IMR-90 (cell line): ENCODE results near the genes PIP5K1C and ATCAY.

DNA sequence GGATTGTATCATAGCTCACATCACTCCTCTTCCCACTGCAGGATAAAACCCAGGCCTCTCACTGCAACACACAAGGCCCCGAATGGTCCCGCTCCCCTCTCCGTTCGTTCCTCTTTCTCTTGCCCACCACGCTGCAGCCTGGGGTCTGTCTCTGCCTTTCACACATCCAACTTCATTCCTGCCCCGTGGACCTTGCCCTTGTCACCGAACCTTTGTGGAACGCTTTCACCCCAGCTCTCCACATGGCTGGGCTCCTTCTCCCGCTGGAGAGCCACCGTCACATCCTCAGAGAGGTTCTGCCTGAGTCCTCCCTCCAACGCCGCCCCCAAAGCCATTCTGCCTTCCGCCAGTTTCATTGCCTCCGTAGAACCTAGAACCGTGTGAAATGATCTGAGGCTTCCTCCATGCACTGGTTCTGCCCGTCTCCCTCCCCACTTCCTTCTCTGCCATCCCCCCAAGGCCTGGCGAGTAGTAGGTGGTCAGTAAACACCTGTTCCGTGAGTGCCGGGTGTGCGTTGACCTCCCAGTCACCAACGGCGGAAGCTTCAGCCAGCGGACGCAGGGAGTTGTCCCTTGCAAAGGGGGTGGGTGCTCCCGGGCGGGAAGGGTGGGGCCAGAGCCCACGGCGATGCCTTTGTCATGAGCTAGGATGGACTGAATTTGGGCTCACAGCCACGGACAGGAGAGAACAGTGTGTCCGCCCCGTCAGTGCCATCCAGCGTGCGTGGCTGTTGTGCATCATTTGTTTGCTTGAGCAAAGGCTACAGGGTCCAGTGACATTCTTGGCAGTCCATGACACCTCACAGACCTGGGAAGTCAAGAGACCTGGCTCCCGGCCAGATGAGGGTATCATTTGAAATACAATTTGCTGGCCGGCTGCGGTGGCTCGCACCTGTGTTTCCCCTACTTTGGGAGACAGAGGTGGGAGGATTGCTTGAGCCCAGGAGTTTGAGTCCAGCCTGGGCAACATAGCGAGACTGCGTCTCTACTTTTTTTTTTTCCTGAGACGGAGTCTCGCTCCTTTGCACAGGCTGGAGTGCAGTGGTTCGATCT is 43.0 kb downstream of the NFIC start:
- RRBS, result 69% methylated on average over 5 of the region's 42 CpGs
CAGE:
- cytosol, long polyA plus RNA, result no peak
- long polyA plus RNA, result no peak
- nucleus, long polyA plus RNA, result no peak

- RRBS, result 66% methylated on average over 3 of the region's 28 CpGs
CAGE:
- cytosol, long polyA plus RNA, result no peak
- long polyA plus RNA, result no peak
- nucleus, long polyA plus RNA, result no peak
These were observed 45.3 kb downstream of the NFIC start for GRCh38 chr19:3411343-3412360.

DNA sequence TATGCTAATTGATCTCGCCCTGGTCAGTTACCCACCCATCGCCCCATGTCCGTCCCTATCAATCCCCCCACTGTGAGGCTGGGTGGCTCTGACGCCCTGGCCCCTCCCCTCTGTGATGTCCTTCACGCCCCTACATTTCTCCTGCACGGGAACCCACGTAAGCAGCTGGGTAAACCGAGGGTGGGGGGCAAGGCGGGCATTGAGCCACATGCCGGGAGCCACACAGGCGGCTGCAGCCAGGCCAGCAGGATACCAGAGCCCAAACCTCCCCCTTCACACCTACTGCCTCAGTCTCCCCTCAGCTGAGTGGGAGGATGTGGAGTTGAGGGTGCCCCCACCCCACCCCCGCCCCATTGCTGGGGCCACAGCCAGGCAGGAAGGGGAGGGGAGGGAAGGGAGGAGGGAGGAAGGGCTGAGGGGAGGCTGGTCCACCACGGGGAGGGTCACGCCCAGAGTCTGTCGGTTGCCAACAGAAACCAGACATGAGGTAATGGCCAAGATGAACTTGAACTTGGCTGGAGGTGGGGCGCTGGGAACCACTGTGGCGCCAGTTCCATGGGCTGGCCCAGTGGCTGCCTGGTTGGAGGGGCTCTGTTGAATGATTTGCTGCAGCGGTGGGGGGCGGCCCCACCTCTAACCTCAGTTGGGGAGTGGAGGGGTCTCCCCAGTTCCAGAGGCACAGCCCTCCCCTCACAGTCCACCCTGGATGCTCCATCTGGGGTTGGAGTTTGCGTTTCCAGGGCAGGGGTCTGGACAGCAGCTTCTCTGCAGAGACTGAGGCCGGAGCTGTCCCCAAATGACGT is 20.8 kb downstream of the SMIM24 start:
- RRBS, result no CpG with 5 or more reads among the region's 22 CpGs
CAGE:
- cytosol, long polyA plus RNA, result no peak
- long polyA plus RNA, result no peak
- nucleus, long polyA plus RNA, result no peak

DNA sequence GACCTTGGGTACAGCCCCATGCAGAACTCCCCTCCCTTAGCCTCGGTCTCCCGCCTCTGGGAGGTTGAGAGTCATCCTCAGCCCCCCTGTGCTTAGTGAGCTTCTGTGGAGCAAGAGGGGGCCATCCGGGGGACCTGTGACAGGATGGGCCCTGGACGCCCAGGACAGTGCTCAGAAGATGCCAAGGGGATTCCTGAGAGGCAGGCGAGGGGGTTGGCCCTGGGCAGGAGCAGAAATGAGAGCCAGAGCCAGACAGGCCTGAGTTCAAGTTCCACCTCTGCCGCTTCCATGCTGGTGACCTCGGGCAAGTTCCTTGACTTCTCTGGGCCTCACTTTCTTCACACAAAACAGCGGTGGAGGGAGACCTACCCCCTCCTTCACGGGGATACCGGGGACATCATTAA is 20.2 kb downstream of the SMIM24 start:
- RRBS, result no CpG with 5 or more reads among the region's 10 CpGs
CAGE:
- cytosol, long polyA plus RNA, result no peak
- long polyA plus RNA, result no peak
- nucleus, long polyA plus RNA, result no peak

DNA sequence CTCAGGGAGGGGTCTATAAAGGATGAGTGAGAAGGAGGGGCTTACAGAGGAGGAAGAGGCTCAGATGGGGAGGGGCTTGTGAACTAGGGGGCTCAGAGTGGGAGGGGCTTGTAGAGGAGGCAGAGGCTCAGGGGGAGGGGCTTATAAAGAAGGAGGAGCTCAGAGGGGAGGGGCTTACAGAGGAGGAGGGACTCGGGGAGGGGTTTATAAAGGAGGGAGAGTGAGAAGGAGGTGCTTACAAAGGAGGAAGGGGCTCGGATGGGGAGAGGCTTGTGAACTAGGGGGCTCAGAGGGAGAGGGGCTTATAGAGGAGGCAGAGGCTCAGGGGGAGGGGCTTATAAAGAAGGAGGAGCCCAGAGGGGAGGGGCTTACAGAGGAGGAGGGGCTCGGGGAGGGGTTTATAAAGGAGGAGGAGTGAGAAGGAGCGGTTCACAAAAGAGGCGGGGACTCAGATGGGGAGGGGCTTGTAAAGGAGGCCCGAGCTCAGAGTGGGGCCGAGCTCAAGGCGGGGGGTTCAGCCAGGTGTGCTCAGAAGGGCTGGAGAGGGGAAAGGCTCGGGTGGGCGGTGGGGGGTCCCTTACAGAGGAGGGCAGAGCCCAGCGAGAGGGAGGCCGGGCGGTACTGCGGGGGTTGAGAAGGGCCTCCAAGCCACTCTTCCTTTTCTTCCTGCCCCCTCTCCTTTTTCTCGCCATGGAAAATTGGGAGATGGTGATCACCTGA is 535 bp downstream of the SMIM24 start:
- RRBS, result no CpG with 5 or more reads among the region's 15 CpGs
CAGE:
- cytosol, long polyA plus RNA, result no peak
- long polyA plus RNA, result no peak
- nucleus, long polyA plus RNA, result no peak

DNA sequence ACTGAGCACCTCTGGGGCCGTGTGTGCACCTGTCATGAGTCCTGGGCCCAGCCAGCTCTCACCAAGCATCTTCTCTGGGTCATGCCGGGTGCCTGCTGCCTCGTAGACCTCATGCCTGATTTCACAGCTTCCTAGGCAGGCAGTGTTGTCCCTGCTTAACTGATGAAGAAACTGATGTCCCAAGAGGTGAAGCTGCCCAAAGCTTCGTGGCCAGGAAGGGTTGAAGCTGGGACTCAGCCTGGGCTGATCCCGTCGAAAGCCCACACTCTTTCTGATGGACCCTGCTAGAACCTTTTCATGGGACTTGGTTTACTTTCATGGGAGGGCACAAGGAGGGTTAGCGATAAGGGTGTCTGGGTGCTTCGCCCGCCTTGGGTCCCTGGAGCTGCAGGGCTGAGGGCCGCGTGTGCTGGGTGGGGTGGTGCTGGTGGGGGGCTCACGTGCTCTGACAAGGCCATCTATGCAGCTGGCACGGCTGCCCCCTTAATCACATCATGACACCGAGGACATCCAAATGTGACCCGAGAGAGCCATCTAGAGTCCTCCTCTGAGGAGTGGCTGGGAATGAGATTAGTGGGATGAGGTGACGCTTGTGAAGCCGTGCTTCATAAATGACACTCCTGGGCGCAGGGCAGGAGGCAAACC is 6.3 kb downstream of the FZR1 start:
- RRBS, result 95% methylated on average over 1 of the region's 18 CpGs
CAGE:
- cytosol, long polyA plus RNA, result no peak
- long polyA plus RNA, result no peak
- nucleus, long polyA plus RNA, result no peak

DNA sequence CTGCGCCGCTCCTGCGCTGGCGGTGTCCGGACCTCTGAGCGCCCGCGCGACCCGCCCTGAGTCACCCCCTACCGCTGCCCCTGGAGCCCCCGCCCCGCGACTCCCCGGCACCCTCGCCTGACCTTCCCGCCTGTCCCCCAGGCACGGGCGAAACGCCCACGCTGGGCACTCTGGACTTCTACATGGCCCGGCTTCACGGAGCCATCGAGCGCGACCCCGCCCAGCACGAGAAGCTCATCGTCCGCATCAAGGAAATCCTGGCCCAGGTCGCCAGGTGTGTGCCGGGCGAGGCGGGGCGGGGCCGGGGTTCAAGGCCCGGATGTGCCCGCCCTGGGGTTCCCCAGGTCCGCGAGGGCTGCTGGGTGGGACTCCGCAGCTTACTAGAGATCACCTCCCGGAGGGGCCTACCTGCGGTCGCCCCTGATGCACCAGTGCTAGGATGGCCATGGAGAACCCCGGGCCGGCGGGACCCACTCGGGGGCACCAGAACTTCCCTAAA is 5.1 kb downstream of the HMG20B start:
- RRBS, result 85% methylated on average over 38 of the region's 48 CpGs
CAGE:
- cytosol, long polyA plus RNA, result no peak
- long polyA plus RNA, result no peak
- nucleus, long polyA plus RNA, result no peak

DNA sequence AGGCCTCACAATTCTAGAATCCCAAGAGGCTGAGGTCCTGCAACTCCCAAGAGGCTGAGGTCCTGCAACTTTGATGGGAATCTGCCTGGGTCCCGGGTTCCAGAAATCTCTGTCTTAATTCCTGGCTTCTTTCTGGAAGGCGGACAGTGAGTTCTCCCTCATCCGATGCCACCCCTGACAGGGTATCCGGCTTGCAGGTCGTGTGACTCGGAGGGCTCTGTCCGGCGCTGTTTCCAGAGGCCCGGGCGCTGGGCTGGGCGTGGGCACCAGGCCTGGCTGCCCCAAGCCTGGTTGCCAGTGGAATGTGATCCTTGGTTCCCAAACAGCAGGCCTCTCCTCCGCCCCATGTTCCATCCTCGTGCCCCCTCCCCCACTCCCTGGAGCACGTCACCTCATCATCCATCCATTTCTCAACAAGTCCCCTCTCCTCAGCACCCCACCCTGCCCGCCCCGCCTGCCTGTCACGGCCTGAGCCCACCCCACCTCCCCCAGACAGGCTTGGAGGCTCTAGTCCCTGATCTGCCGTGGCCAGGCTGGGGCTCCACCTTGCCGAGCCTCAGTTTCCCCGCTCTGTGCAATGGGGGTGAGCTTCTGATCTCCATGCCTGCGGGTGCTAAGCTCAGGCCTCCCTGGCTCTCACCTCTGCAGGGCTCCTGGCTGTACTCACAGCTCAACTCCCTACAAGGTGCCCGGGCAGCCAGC is 2.4 kb downstream of the TBXA2R start:
- RRBS, result 86% methylated on average over 6 of the region's 22 CpGs
CAGE:
- cytosol, long polyA plus RNA, result no peak
- long polyA plus RNA, result no peak
- nucleus, long polyA plus RNA, result no peak

DNA sequence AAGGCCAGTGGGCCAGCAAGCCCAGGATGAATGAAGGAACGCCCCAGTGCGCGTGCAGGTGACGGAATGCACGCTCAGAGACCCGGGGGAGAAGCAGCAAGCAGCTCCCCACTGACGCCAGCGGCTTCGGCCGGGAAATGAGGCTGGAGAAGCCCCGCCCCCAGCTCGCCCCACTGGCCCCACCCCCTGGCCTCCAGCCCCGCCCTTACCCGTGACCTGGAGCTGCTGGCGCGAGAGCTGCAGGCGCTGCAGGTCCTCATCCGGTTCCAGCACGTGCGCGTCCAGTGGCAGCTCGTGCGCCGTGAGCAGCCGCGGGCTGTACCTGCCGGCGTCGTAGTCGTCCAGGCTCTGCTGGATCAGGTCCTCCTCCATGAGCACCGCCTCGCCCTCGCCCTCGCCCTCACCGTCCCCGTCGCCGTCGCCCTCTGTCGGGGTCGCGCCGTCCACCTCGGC is 6.2 kb upstream of the TBXA2R start:
- RRBS, result 80% methylated on average over 15 of the region's 44 CpGs
CAGE:
- cytosol, long polyA plus RNA, result no peak
- long polyA plus RNA, result no peak
- nucleus, long polyA plus RNA, result no peak

- RRBS, result 61% methylated on average over 10 of the region's 35 CpGs
CAGE:
- cytosol, long polyA plus RNA, result no peak
- long polyA plus RNA, result no peak
- nucleus, long polyA plus RNA, result no peak
These were observed 11.8 kb downstream of the PIP5K1C start for GRCh38 chr19:3688267-3689150.

DNA sequence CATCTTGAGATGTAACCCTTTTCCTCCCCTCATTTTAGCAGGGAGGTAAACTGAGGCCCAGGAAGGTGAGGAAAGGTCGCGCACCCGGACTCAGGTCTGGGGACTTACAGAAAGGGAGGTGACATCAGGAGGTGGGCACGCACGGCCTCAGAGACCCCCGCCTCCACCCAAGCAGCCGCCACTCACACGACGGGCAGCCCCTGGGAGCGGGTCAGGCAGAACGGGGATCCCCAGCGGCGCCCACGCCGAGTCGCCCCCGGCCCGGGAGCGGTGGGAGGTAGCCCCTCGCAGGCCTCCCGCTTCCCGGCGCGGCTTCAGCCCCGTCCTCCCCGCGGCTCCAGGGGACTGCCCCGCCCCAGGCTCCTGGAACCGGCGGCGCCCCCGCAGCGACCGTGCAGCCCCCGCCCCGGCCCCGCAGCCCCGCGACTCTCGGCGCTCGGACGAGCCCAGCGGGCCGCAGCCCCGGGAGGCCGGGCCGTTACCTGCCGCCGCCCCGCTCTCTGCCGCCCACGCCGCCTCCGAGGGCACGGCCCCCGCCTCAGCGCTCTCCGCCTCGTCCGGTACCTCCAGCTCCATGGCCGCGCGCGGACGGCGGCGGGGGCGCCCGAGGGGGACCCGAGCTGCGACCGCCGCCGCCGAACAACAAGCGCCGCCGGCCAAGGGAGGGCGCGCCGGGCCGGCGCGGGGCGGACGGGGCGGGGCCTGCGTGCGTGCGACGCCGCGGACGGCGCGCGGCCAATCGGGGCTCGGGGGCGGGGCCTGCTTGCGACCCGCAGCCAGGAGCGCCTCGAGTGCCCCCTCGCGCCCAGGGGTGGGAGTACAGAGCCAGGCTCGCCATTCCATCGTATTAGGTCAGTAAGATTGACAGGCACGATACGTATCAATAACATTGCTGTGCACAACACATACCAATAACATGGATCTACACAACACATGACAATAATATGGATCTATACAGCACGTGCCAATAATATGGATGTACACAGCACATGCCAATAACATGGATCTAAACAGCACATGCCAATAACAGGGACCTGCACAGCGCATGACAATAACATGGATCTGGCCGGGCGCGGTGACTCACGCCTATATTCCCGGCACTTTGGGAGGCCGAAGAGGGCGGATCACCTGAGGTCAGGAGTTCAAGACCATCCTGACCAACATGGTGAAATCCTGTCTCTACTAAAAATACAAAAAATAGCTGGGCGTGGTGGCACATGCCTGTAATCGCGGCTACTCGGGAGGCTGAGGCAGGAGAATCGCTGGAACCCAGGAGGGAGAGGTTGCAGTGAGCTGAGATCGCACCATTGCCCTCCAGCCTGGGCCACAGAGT is at the start of gene PIP5K1C:
PIP5K1C (minus strand) TSS at position 654 of the 1,333 bp plus-strand sequence.
- RRBS, result 2% methylated on average over 58 of the region's 126 CpGs
CAGE:
- cytosol, long polyA plus RNA, result no peak
- long polyA plus RNA, result no peak
- nucleus, long polyA plus RNA, result no peak

DNA sequence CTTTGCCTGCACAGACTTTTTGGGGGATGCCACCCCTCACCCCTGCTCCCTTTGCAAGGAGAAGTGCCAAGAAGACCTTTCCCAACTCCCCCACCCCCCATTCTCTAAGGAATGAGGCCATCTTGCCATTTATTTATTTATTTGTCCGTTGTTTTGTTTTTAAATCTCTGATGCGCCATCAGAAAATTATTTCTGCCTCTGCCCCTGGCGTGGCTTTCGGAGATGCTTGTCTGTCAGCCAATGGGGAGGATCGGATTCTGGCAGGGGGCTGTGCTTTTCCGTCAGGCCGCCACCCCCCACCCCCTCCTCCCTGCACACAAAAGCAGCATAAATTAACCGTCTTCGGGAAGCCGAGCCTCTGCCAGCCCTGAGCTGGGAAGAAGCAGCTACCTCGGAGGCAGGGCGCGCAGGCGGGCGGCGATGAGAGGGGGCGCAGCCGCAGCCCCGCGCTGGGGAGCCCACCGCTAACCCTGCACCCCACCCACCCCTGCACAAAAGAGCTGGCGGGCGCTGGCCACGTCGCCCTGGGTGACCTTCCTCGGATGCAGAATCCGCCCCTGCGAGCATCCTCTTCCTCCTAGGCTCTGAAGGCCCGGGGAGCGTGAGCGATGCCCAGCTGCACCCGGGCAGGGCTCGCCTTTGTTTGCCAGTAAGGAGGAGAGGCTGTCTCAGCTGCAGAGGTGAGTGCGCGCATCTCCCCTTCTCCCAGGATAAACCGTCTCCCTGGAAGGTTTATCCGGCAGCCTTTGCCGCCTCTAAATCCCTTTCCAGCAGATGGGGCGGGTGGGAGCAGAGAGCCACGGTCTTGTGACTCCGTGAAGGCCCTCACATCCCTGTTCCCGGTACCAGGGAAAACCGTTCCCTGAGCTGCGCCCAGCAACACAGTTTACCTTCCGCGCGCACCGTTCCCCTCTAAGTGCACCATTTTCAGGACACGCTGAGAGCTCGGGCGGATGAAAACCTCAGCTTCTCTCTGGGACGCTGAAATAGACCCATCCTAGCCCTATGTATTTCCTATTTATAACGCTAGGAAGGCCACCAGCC is at the start of gene ATCAY:
ATCAY (plus strand) TSS at position 357 of the 1,044 bp plus-strand sequence.
- RRBS, result 2% methylated on average over 5 of the region's 53 CpGs
CAGE:
- cytosol, long polyA plus RNA, result no peak
- long polyA plus RNA, result no peak
- nucleus, long polyA plus RNA, result no peak

- RRBS, result 97% methylated on average over 6 of the region's 34 CpGs
CAGE:
- cytosol, long polyA plus RNA, result start-site peak on the plus strand at chr19:3980853-3980972, 433 and 723 reads in 2 replicates
- long polyA plus RNA, result start-site peak on the plus strand at chr19:3980878-3980970, 306 and 418 reads in 2 replicates
- nucleus, long polyA plus RNA, result start-site peak on the plus strand at chr19:3980882-3980962, 99 and 76 reads in 2 replicates
These were observed 4.7 kb downstream of the EEF2 start for GRCh38 chr19:3980238-3981252.

DNA sequence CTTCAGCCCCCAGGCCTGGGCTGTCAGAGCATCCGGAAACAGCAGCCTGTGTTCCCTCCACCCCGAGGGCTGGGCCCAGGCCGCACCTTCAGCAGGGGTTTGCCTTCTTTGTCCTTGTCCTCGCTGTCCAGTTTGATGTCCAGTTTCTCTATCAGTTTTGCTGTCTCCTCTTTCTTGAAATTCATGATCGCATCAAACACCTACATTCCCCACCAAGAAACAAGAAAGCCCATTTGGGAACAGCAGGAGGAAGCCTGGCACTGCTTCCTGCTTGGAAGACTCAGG is 4.1 kb downstream of the EEF2 start:
- RRBS, result no CpG with 5 or more reads among the region's 5 CpGs
CAGE:
- cytosol, long polyA plus RNA, result no peak
- long polyA plus RNA, result no peak
- nucleus, long polyA plus RNA, result no peak

DNA sequence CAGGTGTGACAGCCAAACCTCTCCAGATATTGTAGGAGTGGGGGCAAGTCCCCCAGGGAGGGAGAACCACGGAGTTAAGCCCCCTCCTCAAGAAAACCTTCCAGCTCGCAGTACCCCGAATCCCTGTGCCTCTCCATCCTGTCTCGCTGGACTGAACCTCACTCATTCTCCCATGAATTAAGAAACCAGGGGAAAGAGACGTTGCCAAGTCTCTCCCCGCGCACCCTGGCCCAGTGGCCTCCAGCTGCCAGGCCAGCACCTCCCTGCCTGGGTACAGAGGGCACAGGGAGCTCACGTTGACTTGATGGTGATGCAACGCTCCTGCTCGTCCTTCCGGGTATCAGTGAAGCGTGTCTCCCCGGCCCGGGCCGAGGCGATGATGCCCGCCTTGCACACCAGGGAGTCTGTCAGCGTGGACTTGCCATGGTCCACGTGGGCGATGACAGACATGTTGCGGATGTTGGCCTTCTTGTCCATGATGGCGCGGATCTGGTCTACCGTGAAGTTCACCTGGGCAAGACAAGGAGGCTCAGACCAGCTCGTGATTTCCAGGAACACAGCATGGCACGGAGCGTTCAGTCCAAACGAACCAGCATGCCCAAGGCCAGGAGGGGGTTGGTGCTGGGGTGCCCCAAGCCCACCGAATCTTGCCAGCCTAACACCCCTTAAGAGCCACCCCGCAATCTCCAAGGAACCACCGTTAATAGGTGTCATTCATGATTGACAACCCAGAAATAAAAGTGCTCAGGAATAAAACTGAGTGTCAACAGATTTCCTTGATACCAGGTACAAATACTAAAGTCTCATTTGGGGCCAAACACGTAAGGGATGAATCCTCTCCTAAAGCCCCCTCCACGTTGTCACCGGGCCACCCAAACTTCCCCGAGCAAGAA is 1.2 kb downstream of the EEF2 start:
- RRBS, result 3% methylated on average over 2 of the region's 35 CpGs
CAGE:
- cytosol, long polyA plus RNA, result no peak
- long polyA plus RNA, result no peak
- nucleus, long polyA plus RNA, result no peak

DNA sequence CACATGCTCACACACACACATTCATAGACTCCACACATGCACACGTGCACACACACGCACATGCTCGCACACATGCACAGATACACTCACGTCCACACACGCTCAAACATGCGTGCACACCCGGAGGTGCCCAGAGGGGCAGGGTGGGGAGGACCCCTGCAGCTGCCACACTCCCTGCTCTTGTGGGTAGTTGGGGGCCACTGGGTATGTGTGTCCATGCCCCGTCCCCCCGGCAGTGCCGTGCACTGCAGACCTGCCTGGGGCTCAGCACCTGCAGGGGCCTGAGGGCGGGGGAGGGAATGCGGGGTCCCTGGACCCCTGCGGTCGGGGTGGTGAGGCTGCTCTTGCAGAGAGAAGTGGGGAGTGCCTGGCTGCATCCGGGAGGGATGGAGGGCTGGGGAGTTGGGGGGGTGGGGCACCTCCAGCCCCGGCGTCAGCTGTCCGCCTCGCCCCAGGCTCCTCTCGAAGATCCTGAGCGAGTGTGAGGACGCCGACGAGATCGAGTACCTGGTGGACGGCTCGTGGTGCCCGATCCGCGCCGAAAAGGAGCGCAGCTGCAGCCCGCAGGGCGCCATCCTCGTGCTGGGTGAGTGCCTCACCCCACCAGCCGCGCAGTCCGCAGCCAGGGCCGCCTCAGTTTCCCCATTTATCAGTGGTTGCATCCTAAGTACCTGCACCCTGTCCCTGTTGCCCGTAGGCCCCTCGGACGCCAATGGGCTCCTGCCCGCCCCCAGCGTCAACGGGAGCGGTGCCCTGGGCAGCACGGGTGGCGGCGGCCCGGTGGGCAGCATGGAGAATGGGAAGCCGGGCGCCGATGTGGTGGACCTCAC is 29.6 kb downstream of the ZBTB7A start:
- RRBS, result 95% methylated on average over 6 of the region's 53 CpGs
CAGE:
- cytosol, long polyA plus RNA, result no peak
- long polyA plus RNA, result no peak
- nucleus, long polyA plus RNA, result no peak

DNA sequence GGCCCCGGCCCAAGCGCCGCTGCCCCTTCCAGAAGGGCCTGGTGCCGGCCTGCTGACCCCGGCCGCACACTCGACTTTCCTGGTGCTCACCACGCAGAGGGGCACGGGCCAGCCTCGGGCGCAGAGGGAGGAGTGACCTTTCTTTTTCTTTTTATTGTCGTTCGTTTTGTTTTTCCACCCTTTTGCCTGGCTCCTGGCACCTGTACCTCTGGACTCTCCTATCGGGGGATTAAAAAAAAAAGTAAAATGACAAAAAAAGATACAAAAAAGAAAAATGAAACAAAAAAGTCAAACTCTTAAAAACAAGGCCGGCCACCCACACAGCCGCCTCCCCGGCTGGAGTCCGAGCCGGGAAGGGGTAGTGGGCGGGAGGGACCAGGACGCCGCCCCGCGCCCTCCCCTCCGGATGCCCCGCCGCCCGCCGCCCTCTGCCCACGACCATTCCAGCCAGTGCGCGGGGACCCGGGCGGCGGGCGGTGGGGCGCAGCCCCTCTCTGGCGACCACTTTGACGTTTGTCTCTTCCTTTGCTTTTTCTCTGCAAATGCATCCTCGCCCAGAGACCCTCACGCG is 28.8 kb downstream of the ZBTB7A start:
- RRBS, result 91% methylated on average over 19 of the region's 42 CpGs
CAGE:
- cytosol, long polyA plus RNA, result no peak
- long polyA plus RNA, result no peak
- nucleus, long polyA plus RNA, result no peak

GRCh38 chr19:4081790-4082494 is 15.2 kb upstream of the ZBTB7A start:
- RRBS, result no CpG with 5 or more reads among the region's 11 CpGs
CAGE:
- cytosol, long polyA plus RNA, result no peak
- long polyA plus RNA, result no peak
- nucleus, long polyA plus RNA, result no peak

- RRBS, result no CpG with 5 or more reads among the region's 19 CpGs
CAGE:
- cytosol, long polyA plus RNA, result no peak
- long polyA plus RNA, result no peak
- nucleus, long polyA plus RNA, result no peak
These were observed 26.5 kb downstream of the MAP2K2 start for GRCh38 chr19:4097198-4098084.

GRCh38 chr19:4173164-4173821 is 9.1 kb downstream of the SIRT6 start:
- RRBS, result 12% methylated on average over 19 of the region's 40 CpGs
CAGE:
- cytosol, long polyA plus RNA, result no peak
- long polyA plus RNA, result no peak
- nucleus, long polyA plus RNA, result no peak